Neural cell (in vitro differentiated cells): ENCODE data around the gene ADAP1.

DNA sequence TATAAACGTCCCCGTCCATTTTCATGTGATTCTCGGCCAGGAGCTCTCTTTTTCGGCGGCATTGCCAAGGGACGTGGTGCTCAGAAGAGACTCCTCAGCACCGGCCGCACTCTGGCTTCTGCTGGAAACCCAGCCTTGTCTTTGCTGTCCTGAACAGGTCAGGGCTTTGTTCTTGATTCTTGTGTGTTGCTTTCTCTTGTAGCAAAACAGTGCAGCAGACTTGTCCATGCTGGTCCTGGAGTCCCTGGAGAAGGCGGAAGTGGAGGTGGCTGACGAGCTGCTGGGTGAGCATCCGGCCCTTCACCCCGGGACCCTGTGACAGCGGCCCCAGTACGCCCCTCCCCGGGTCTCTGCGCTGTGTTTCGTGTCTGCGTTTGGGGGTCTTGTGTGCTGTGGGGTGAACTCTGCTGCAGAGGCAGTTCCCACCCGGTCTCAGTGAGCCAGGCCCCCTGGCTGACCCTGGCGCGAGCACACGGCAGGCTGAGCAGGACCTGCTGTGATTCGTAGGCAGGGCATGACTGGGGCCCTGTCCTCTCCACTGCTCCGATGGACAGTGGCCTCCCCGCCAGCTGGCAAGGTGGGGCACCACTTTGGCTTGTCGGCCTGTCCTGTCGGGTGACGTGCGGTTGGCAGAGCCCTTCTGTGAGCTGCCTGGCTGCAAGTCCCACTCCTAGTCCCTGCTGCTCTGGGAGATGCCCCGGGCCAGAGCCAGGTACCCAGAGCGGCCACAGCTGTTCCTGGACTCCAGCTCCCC lies 10.2 kb downstream of the GET4 start:
- RAMPAGE, long total RNA: no peak

- RAMPAGE, long total RNA: no peak
These were observed 12.9 kb downstream of the GET4 start for GRCh38 chr7:889140-889676.

- RAMPAGE, long total RNA: no peak
These were observed 13.9 kb downstream of the GET4 start for GRCh38 chr7:890170-890727.

DNA sequence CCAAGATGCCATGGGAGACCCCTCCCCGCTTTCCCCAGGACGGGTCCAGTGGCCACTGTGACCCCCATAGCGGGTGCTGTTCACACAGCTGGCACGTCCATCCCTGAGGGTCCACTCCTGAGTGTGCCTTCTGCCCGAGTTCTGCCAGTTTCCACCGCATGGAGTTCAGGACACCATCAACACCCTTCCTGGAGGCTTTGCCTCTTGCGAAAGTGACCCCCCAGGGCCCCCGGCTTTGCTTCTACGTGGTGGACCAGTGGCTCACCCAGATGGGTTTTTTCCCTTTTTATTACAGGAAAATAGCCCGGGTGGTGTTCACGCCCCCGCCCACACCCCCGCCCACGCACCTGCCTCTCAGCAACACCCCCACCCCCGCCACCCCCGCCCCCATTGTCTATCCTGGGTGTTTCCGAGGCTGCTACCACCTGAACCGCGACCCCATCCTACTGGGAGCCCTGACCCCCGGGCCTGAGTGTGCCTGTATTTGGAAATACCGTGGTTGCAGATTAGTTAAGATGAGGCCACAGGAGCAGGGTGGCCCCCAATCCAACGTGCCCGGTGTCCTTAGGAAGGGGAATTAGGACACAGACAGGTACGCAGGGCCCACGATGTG lies 31.9 kb downstream of the ADAP1 start:
- RAMPAGE, long total RNA: no peak

- RAMPAGE, long total RNA: no peak
These were observed 30.5 kb downstream of the ADAP1 start for GRCh38 chr7:923824-924538.

DNA sequence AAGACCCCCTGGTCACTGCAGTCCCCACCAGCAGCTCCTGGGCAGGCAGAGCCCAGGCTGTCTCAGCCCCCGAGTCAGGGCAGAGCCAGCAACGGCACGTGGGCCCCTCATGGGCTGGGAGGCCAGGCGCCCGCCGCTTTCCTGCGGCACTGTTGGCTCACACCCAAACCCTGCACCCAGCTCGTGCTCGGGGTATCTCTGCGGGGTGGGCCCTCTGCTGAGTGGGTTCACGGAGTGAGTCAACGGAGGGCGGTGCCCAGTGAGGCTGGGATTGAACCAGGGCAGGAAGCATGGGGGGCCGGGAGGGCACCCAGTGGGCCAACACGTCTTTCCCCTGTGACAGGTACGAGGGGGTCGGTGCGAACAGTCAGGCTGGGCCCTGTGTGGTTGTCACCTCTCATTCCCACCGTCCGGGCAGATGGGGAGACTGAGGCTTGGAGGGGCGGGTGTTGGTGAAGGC lies 28.9 kb downstream of the ADAP1 start:
- RAMPAGE, long total RNA: no peak

GRCh38 chr7:926336-926844 lies 28.1 kb downstream of the ADAP1 start:
- RAMPAGE, long total RNA: no peak

- RAMPAGE, long total RNA: no peak
These were observed at the start of gene ADAP1 for GRCh38 chr7:954360-954945. Gene ADAP1 (minus strand): TSS chr7:954680.

- RAMPAGE, long total RNA: no peak
These were observed 8.6 kb downstream of the COX19 start for GRCh38 chr7:966559-967264.

GRCh38 chr7:986000-986895 lies 3.3 kb downstream of the CYP2W1 start:
- RAMPAGE, long total RNA: no peak

GRCh38 chr7:992714-993130 lies 9.7 kb downstream of the CYP2W1 start:
- RAMPAGE, long total RNA: no peak

DNA sequence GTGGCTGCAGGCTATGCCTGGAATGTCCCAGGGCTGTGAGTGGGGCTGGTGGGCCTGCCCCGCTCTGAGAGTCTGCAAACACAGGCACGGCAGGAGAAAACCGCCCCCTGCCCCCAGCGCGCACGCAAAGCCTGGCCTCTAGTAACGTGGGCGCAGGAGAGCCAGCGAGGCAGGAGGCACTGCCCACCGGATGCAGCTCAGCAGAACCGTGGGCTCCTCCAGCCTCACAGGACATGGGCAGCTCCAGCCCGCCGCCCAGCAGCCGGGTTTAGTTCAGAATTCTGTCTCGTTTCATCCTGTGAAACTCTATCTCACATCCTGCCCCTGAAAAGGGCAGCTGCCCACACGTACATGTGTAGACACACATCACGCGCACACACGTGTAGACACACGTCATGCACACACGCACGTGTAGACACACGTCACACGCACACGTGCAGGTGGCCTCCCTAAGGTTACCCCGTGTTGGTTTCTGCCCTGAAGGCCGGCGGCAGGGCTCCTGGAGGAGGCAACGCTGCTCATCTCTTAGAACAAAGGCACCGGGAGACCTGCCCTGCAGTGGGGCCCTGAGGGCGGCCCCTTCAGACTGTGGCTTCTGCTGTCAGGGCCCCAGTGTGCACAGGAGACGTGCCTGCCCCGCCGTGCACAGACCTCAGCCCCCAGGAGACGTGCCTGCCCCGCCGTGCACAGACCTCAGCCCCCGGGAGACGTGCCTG lies 16.8 kb downstream of the CYP2W1 start:
- RAMPAGE, long total RNA: no peak

DNA sequence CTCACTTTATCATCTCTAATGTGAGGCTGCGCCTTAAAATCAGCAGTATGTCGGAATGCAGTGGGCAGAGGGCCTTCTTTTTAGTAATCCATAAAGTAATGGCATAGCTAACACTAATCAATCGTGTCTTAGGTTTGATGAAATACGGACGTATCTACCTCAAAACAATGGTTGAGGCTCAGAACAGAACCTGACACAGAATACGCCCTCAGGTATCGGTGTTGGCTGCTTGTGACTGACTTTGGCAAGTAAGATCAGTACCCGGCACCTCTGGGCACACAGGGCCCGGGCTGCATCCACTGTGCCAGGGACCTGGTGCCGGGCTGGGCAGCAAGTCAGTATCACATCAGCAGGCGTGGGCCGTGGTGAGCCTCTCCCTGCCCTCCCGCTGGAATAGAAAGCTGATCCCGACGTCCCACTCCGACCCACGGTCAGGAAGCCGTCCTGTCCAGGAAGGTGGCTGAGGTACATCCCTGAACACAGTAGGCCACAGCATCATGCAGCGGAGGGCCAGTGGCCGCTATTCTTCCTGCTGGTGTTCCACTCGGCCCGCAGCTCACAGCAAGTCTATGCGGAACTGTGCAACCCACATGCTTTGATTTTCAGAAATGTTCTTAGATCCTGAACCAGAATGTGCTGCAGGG lies 937 bp upstream of the GPR146 start:
- RAMPAGE, long total RNA: no peak

DNA sequence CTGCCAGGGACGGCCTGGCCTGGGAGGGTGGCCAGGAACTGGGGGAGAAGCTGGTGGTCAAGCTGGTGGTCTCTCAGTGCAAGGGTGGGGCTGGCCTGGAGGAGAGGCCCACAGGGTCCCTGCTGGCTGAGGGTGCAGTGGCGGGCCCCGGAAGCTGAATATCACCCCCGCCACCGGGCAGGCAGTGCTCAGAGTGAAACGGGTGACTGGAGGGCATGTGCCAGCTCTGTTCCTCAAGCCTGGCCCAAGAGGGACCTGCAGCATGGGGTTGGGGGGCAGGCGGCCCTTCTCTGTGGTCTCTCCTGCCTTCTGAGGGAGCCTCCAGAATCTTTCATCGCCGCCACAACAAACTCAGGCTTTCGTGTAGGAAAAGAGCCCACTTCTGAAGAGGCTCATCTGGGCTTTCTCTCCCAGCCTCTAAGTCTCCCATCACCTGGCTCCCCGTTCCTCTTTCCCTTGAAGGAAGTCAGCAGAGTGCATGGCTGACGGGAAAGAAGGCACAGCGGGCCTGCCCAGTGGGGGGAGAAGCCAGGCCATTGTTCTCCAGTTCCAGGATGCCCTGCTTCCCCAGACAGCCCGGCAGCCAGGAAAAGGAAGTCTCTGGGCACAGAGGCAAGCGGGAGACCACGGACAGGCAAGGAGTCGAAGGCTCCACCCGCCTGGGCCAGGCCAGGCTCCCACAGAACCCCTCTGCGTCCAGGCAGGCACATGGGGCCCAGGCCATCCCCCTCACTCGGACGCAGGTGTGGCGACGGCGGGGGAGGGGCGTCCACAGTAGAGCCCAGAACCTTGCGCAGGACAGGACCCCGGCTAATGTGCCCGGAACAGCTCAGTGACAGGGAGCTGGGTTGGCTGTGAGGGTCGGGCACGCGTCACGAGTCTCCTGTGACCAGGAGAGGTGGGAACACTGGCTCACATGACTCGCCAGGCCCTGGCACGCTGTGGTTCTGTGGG lies 8.5 kb downstream of the GPR146 start:
- RAMPAGE, long total RNA: no peak

- RAMPAGE, long total RNA: no peak
These were observed 10.7 kb downstream of the GPR146 start for GRCh38 chr7:1054893-1055512.

- RAMPAGE, long total RNA: no peak
These were observed 15.5 kb downstream of the GPR146 start for GRCh38 chr7:1059894-1060170.

GRCh38 chr7:1083642-1084067 lies 4.3 kb upstream of the GPER1 start:
- RAMPAGE, long total RNA: no peak

- RAMPAGE, long total RNA: no peak
These were observed 1.9 kb downstream of the ZFAND2A start for GRCh38 chr7:1158115-1158577.

DNA sequence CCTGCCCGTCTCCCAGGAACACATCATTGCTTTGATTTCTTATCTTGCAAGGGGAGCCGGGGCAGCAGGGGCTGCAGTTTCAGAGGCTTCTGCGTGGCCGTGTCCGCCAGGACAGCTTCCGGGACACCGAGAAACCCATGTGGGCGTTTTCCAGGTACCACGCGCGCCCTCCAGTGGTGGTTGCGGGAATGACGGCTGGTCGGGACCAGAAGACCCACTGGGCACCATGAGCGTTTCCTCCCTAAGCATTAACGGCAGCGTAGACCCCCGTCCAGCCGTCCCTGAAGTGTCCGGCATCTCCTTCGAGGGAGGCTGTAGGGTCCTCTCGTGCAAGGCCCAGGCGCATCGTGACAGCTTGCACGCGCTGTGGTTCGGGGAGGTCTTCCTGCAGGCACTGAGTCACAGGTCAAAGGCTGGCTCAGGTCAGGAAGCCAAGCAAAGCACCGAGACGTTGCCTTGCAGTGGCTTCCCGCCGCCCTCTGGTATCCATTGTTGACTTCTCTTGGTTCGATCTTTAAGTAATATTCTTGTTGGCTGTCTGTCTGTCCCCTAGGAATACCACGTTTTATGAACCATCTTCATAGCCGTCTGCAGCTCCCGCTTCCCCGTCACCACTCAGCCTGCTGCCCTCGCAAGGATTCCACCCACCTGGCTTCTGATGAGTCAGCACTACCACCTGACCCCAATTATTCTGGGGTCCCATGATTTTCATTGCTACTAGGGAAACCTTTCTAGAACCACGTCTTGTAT lies 16.3 kb upstream of the ZFAND2A start:
- RAMPAGE, long total RNA: no peak

GRCh38 chr7:1233007-1233892 lies 578 bp downstream of the UNCX start:
- RAMPAGE, long total RNA: no peak